Ishikawa (cell line): ENCODE measurements around a stretch of chr12.

GRCh38 chr12:133191334-133192035 lies 10.2 kb downstream of the ZNF268 start:
- RRBS: no CpG with 5 or more reads among the region's 2 CpGs